Myometrial cell (primary cell): ENCODE measurements around the genes MSRB2 and KIAA1217.

DNA sequence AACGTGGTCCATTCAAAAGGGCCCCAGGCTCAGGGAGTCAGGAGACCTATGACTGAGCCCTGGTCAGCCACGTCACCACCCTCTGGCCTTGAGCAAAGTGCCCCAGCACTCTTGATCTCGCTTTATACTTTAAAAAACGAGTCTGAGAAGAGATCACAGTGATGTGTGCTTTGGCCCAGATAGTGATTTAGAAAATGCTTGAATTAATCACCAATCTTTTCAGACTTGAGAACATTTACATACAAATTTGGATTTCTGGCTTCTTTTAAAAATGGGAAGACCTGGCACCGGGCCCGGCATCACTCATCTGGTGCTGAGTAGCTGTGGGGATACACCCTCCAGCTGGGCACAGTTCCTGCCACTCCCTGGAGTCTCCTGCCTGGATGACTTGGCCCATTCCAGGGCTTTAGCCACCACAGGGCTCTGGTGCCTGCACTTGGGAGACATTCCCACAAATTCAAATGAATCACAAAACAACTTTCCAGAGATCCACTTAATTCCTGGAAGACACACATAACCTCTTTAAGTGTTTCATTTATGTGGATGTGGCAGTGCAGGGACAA, 93.9 kb downstream of the PIP4K2A start:
- RAMPAGE, long total RNA: no peak

DNA sequence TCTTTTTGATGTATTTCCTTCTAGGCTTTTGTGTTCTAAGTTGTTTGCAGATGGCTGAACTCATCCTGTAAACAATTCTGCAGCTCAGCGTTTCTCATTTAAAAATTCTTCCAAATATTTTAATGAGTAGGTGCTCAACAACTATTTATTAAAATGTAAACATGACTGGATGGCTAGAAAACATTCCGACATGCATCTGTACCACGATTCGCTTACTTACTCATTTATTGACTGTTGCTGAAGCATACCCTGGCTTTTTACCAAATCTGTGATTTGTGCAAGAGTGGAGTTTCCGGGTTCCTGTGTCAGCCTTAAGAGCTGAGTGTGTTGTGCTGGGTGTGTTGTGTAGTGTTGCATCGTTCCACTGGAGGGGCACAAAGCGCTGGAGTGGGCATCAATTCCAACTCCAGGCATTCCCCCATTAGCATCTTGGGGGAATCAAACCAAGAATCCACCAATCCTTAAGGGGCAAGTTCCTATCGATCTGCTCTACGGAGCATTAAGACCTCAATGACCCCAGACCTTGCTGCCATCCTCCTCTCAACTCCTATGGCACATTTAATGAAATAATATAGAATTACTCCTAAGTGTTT, 58.7 kb downstream of the PIP4K2A start:
- RAMPAGE, long total RNA: no peak

GRCh38 chr10:22704472-22705123, 9.8 kb downstream of the PIP4K2A start:
- RAMPAGE, long total RNA: no peak

- RAMPAGE, long total RNA: no peak
These were observed 869 bp upstream of the PIP4K2A start for GRCh38 chr10:22715274-22715620.

DNA sequence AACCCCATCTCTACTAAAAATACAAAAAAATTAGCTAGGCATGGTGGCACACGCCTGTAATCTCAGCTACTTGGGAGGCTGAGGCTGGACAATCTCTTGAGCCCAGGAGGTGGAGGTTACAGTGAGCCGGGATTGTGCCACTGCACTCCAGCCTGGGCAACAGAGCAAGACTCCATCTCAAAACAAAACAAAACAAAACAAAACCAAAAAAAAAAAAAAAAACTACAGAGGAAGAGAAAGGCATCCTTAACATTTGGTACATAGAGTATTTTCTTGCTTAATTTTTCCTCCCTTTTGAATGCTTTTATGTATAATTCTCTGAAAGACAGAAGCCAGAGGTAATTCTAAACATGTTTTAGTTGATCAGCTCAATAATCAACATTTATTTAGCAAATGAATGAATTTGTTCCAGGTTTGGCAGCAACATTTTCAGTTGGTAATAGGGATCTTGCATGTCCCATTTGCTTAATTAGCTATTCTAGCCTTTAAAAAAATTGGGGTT, 27.6 kb upstream of the PIP4K2A start:
- RAMPAGE, long total RNA: no peak

DNA sequence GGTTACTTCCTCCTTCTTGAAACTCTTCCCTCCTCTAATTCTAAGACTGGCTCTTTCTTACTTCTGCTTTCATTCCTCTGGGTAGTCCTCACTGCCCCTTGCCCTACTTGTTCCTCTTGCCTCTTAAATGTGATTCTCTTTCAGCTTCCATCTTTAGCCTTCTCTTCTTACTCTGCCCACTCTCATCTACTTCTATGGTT, 28.4 kb upstream of the PIP4K2A start:
- RAMPAGE, long total RNA: no peak

- RAMPAGE, long total RNA: no peak
These were observed 71.7 kb upstream of the MSRB2 start for GRCh38 chr10:23023684-23024098.

- RAMPAGE, long total RNA: no peak
These were observed 39.9 kb upstream of the MSRB2 start for GRCh38 chr10:23055368-23056041.

DNA sequence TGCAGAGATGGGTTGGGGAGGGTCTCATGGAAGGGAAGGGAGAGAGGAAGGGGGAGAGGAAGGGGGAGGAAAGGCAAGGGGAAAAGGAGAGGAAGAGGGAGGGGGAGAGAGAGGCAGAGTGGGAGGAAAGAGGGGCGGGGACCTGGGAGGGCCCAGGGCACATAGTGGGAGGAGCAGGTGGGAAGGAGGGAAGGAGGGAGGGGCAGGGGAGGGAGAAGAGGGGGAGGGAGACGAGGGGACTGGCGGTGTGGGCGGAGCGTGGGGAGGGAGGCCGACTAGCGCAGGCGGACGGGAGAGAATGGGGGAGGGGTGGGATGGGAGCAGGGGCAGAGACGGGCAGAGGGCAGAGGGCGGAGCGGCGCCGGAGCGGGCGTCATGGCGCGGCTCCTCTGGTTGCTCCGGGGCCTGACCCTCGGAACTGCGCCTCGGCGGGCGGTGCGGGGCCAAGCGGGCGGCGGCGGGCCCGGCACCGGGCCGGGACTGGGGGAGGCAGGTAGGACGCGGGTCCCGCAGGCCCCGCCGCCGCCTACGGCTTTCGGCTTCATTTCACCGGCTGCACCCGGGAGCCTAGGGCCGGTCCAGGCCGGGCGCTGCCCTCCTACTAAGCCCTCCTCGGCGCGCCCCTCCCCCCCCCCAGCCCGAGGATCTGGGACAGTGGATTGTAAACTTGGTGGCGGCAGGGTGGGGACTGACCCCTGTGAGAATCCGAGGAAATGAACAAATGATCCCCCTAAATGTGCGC, at the start of gene MSRB2:
TSS of gene MSRB2 (plus strand) at position 346 of the 742 bp plus-strand sequence.
- RAMPAGE, long total RNA: no peak

- RAMPAGE, long total RNA: no peak
These were observed 166.8 kb upstream of the KIAA1217 start for GRCh38 chr10:24042023-24042581.

GRCh38 chr10:24119907-24120171, 89.1 kb upstream of the KIAA1217 start:
- RAMPAGE, long total RNA: no peak

GRCh38 chr10:24207332-24207539, 1.7 kb upstream of the KIAA1217 start:
- RAMPAGE, long total RNA: no peak

DNA sequence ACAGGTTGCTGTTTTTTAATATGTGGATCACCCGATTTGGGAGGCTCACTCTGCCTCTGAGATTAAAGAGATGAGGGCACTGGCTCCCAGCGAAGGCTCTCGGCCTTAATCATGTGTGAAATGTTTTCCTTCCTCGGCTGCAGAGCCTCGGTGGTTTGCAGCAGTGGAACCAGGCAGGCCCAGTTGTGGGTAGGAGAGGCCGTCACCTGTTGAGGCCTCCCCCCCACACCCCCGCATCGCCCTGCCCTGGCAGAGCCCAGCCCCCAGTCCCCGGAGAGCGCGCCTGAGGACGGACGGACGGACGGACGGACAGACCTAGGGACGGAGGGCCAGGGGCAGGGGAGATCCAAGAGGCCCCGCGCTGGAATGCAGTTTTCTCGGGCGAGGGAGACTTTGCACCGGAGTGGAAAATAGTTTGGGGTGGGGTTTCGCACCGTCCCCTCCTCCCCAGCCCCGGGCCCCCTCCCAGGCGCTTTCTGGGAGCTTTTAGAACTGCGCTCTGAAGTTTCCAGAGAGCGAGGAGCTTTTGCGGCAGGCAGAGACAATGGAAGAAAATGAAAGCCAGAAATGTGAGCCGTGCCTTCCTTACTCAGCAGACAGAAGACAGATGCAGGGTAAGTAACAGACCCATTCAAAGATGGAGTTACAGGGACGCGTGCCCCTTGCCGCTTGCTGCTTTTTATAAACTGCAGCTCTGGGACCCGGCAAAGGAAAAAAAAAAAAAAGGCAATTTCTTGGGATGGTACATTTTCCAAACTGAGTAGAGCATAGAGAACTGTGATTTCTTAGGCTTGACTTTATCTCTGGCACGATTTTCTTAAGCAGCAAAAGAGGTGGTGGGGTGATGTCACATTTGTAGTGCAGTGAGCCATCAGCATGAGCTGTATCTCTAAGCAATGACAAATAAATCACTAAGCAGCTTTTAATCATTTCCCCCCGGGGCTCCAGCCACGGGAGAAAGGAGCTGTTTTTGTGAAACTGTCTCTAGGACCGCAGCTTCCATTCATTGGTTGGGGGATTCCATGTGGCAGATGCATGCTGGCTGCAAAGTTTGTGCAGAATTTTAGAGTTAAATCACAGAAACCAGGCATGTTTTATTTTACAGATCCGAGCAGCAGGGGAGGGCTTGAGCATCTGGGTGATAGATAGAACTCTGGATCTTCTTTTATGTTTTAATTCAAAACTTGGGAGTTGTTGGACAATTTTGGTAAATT, at the start of gene KIAA1217:
TSS of gene KIAA1217 (plus strand) at position 489 of the 1,214 bp plus-strand sequence.
- RAMPAGE, long total RNA: start-site peak on the plus strand centred at position 297 of the sequence, 71 bp wide, 23 and 22 reads in 2 replicates; start-site peak on the plus strand centred at position 455 of the sequence, 119 bp wide, 11 and 21 reads in 2 replicates

GRCh38 chr10:24384796-24385324, 175.9 kb downstream of the KIAA1217 start:
- RAMPAGE, long total RNA: no peak

GRCh38 chr10:24451369-24451786, 242.4 kb downstream of the KIAA1217 start:
- RAMPAGE, long total RNA: no peak

DNA sequence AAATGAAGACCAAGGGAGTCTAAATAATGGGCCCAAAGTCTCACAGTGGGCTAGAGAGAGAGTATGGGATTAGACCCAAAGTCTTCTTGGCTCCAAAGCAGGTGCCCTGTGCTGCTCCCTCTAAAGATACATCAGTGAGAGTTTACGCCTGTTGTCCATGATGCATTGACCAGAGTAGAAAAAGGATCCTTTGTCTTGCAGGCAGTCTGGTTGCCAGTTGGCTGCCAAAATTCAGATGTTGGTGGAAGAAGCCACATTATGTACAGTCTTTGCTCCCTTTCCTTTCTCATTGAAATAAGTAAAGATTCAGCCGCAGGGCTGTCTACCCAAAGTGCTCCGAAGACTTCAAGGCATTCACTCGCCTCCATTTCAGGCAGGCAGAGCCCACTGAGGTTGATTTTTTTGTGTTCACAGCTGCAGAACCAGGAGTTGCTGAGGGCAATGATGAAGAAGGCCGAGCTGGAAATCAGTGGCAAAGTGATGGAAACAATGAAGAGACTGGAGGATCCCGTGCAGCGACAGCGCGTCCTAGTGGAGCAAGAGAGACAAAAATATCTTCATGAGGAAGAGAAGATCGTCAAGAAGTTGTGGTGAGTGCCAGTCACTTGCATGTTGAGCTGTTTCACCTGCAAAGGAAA, 210.7 kb downstream of the ARHGAP21 start:
- RAMPAGE, long total RNA: no peak

DNA sequence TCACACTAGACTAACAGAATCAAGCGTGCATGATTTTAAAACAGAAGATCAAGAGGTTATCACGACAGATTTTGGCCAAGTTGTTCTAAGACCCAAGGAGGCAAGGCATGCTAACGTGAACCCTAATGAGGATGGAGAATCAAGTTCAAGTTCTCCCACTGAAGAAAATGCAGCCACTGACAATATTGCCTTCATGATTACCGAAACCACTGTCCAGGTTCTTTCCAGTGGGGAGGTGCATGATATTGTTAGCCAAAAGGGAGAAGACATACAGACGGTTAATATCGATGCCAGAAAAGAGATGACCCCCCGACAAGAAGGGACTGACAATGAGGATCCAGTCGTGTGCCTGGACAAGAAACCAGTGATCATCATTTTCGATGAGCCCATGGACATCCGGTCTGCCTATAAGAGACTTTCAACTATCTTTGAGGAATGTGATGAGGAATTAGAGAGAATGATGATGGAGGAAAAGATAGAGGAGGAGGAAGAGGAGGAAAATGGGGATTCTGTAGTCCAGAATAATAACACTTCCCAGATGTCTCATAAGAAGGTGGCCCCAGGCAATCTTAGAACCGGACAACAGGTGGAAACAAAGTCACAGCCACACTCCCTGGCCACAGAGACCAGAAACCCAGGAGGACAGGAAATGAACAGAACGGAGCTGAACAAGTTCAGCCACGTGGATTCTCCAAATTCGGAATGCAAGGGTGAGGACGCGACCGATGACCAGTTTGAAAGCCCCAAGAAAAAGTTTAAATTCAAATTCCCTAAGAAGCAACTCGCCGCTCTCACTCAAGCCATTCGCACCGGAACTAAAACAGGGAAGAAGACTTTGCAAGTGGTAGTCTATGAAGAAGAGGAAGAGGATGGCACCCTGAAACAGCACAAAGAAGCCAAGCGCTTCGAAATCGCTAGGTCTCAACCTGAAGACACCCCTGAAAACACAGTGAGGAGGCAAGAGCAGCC, 180.2 kb downstream of the ARHGAP21 start:
- RAMPAGE, long total RNA: no peak

- RAMPAGE, long total RNA: no peak
These were observed 1.4 kb downstream of the ARHGAP21 start for GRCh38 chr10:24722429-24722496.

DNA sequence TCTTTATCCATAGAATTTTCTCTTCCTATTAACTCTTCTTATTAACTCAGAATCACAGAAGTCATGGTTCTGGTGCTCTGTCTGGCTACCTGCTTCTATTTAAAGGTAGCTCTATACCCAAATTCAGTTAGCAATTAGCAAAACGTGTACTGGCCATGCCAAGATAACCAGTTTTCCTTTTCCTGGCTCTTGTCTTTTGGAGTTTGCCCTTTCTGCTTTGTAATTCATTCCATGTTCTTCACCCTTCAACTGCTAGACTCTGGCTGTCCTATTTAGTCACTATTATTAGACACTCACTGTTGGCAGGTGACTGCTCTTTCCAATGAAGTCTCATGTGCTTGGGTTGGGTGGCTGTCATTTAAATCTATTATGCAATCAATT, 266.4 kb downstream of the GPR158 start:
- RAMPAGE, long total RNA: no peak

DNA sequence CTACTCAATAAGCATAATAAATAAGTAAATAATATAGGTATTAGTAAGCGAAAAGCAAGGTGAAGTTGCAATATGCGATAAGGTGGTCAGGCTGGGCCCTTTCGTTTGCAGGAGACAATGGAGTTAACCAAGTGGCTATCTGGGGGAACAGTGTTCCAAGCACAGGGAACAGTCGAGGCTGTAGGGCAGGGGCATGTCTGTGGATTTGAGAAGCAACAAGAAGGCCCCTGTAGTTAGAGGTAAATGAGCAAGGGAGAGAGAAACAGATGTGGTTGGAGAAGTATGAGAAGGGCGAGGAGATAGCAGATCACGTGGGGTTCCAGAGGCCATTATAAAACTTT, 5.8 kb downstream of the APBB1IP start:
- RAMPAGE, long total RNA: no peak